UCH-1 (cell line): ENCODE measurements around a stretch of chr13.

- RRBS: no CpG with 5 or more reads among the region's 6 CpGs
Observed at GRCh38 chr13:110024377-110024779, 238.0 kb upstream of the IRS2 start.

DNA sequence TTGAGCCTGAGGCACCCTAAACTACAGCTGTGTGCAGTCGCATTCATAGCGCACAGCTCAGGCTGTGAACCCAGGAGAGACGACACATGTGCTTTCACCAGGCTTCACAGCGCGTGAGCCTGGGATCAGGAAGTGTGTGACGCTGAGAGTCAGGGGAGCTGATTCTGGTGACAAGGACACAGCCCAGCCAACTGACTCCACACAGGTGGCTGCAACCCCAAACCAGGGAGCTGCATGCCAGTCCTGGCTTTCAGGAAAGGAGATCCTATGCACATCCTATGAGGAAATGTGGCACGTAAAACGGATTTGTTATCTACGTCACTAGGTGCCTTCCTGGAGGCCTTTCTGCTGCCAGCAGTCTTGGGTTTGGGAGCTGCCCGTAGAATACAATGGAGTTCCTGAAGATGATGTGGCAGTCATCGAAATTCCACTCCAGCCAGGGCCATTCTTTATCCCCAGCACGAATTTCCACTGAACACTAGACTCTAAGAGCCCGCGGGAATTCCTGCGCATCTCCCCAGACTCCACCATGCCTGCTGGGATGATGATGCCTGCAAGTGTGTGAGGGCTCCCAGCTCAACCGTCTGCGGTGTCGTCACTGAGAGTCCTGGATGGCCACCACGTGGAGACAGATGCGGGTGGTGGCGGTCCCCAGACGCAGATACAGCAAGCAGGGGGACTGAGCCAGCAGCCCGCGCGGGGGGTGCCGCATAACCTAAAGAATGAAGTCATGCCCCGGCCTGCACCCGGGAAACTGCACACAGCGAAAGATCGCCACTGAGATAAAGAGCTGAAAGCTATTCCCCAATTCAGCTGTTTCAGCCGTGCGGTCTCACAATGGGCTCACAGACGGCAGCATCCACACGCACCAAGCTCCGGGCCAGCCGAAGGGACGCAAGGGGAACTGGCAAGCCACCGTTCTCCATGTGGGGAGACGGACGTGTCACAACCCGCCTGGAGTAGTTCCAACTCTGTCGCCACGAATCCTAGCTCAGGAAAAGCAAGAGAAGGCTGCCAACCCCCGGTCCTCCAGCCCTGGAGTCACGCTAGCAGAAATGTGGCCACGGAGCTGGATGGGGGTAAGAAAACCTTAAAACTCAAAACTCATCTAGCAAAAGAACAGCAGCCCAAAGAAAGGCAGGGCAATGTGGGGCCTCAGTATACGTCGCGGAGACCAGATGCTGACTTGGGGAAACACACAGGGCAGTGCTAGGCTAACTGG is 41.1 kb downstream of the COL4A1 start:
- RRBS: no CpG with 5 or more reads among the region's 49 CpGs

DNA sequence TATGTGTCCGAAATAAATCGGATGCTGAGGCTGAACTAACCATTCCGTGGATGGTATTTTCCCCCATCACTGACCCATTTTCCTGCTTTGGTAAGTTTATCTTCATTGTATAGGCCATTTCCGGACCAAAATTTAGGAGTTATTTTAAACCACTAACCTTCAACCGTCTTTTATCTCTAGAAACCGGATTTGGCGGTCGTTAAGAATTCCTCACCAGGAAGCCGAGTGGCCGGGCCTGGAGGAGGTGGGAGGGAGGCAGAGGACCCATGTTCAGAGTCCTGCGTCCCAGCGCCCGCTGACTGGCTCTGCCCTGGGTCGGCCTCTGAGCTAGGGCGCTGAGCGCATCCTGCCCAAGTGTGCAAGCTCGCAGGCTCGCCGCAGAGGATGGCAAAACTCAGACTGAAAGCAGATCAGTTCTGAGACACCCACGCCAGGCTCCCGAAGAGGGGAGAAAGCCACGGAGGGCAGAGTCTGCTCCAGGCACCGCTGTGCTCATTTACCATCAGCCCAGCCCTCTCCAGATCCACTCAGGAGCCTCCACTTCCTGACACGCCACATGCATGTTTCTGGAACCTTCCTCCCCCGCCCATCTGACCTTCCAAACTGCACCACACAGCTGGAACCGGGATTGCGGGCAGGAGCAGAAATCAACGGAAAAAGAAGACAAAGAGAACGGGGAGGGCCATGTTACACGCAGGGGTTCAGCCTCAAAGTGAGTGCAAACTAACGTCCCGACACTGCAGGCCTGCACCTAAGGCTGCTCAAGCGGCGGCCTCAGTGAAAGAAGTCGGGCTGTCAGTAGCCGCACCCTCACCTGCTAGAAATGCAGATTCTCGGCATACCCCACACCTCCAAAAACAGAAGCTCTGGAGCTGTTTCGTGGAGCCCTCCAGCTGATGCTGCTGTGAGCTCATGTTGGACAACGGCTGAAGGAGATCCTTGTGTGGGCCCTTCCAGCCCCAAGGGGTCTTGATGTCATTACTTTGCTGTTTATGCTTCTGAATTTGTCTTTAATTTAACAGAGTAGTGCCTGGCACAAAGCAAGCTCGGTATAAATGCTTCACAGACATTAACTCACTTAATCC is 8.2 kb downstream of the COL4A1 start:
- RRBS: no CpG with 5 or more reads among the region's 40 CpGs

GRCh38 chr13:110309811-110310492 is 2.9 kb downstream of the COL4A2 start:
- RRBS: no CpG with 5 or more reads among the region's 10 CpGs

DNA sequence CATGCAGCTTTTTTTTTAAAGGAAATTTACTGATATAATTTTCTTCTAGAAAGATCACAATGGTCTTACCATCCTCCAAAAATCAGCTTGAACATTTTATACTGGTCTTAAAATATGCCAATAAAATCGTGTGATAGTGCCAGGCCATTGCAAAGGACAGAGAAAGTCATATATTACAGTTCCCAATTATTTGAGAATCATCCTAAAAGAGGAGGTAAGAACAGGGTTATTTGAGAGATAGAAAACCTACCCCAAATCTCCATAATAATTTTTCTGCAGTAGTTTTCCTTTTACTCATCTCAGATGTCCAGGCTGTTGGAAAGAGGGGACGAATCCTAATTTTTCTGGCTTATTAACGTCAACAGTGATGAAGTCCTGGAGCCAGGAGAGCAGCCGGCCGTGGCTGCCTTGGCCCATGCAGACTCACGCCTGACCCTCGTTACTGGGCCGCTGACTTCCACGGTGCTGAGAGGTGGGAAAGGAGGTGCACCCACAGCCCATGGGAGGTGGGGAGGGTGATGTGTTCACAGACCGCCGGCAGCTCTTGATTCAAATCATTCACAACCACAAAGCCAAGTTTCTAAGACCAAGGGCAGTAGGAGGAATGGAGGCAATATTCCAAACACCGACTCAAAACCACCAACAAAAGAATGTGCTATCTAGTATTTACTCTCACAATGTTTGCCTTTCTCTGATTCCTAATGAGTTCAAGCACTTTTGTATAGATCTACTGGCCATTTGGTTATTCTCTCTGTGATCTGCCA is 24.2 kb downstream of the COL4A2 start:
- RRBS: no CpG with 5 or more reads among the region's 12 CpGs

GRCh38 chr13:110337083-110337897 is 30.2 kb downstream of the COL4A2 start:
- RRBS: no CpG with 5 or more reads among the region's 17 CpGs

DNA sequence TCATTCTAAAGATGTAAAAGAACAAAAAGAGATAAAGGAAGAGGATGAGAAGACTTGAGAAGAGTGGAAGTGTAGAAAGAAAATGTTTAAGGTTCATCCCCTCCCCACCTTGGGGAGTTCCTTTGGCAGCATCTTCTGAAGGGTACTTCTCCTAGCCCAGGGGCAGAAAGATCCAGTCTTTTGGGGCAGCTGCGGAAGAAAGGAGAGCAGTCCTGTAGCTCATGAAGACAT is 33.3 kb downstream of the COL4A2 start:
- RRBS: no CpG with 5 or more reads among the region's 1 CpG

DNA sequence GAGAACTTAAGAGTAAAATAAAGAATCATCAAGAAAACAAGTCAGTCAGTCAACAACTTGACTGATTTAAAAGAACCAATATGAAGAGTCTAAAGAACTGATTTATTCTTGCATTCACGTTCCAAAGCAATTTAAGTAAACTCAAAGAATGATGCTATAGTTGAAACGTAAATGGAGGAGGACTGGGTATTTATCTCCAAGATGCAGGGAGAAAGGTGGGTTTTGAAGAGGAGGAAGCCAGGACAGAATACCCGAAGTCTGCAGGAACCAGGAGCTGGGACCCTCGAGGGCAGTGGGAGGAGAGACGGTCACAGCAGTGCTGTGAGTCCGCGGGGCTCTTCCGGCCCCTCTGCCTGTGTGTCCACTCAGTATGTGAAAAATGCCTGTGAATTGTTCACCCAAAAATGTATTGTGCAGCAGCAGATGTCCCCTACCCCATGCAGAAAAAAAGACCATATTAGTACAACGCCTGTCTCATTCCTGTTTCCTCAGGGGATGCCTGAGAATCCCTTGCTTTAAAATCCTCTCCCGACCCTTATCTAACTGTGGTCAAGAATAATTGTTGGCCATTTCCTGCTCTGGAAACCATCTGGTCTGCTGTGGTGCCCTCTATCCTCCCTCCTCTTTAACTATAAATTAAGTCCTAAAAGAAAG is 85.2 kb downstream of the COL4A2 start:
- RRBS: no CpG with 5 or more reads among the region's 10 CpGs

DNA sequence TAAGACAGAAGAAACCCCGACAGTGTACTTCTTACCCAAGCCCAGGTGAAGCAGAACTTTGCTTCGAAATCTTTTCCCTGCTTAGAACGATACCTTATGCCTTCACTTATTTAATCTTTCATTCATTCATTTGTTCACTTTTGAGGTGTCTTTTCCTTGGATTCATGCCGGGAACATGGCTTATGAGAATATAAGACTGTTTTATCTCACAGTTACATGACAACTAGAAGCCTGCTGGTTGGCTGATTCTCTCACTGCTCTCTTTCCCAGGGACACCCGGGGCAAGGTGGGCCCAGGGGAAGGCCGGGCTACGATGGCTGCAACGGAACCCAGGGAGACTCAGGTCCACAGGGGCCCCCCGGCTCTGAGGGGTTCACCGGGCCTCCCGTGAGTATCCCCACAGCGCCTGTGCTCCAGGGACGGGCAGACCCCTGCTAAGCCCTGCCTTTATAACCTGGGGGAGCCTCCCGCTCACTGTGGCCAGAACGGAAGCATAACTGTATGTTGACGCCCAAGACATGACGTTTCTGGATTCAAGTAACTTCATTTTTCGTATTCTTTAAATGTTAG is 121.2 kb downstream of the COL4A2 start:
- RRBS: 67% methylated on average over 6 of the region's 18 CpGs

DNA sequence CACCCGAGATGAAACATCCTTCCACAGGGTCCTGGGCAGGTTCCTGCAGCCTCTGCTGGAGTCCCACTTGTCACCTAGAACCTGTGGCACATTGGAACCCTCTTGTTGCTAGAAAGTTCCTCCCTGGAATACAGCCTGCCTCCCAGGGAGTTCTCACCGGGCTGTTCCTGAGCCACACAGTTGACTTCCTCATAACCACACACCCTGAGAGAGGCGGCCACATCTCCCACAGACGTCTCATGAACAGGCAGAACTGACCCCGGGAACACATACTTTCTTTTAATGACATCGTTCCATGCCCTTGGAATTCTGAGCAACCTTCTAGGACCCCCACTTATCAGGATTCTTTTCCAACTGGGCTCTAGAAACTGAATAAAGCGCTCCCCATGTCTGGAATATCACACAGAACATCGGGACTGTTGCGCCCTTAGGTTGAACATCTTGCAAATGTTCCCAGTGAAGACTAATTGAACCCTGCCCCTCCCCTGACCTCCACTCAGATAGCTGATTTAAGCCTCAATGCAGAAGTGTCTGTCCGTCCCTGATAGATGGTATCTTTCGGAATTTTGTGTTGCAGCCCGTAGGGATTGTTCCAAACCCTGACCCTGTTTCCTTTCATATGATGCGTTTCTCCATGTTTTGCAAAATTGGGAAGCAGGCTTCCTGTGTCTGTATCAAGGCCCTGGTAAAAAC is 91.1 kb downstream of the RAB20 start:
- RRBS: 76% methylated on average over 3 of the region's 13 CpGs

- RRBS: no CpG with 5 or more reads among the region's 13 CpGs
Observed at GRCh38 chr13:110483455-110483953, 78.0 kb downstream of the RAB20 start.

DNA sequence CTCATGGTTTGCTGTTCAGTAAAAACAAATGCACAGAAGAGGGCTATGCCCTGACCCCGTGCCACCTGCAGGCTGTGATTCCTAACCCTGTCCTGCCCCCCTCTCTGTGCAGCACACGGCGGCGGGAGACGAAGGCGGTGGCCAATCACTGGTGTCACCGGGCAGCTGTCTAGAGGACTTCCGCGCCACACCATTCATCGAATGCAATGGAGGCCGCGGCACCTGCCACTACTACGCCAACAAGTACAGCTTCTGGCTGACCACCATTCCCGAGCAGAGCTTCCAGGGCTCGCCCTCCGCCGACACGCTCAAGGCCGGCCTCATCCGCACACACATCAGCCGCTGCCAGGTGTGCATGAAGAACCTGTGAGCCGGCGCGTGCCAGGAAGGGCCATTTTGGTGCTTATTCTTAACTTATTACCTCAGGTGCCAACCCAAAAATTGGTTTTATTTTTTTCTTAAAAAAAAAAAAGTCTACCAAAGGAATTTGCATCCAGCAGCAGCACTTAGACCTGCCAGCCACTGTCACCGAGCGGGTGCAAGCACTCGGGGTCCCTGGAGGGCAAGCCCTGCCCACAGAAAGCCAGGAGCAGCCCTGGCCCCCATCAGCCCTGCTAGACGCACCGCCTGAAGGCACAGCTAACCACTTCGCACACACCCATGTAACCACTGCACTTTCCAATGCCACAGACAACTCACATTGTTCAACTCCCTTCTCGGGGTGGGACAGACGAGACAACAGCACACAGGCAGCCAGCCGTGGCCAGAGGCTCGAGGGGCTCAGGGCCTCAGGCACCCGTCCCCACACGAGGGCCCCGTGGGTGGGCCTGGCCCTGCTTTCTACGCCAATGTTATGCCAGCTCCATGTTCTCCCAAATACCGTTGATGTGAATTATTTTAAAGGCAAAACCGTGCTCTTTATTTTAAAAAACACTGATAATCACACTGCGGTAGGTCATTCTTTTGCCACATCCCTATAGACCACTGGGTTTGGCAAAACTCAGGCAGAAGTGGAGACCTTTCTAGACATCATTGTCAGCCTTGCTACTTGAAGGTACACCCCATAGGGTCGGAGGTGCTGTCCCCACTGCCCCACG is 49.4 kb downstream of the RAB20 start:
- RRBS: no CpG with 5 or more reads among the region's 43 CpGs

DNA sequence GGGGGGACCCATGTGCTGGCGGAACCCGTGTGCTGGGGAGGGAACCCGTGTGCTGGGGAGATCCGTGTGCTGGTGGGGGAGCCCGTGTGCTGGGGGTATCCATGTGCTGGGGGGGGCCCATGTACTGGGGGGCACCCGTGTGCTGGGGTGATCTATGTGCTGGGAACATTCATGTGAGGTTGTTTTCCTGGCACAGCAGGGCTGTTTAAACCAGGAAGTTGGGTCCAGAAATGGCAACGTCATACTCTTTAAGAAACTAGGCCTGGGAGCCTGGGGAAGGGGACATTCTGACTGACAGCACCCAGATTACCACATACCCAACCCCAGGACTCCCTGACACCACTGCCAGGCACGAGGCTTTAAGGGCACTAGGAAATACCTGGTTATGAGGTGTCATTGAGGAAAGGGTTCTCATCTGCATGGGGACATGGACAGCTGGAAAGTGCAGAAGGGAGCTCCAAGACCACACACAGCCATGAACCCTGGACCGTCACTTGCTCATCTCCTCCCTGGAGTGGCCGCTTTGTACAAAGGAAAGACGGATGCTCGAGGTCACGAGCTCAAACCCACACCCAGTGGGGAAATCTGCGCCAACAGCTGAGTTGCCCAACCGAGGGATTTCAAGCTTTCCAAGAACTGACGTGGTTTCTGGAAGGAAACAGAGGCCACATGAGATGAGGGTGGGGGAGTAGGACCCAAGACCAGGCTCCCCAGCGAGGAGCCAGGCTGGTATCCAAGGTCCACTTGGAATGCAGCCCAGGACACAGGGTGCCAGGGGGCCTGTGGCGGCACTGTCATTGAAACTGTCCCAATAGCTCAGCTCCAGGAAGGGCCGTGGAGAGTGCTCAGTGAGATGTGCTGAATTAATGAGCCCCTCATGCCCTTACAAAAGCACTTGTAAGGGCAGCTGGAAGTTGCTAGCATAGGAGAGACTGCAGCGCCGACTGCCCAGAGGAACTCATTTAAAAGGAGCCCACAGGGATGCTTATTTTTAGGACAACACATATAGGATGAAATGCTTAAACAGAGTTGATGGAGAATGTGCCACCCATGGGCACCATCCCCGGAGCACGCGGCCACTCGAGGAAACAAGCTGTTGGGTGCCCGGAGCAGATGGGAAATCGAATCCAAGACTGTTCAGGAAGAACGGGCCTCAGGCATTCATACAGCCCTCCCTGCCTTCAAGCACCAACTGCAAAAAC is 40.8 kb downstream of the RAB20 start:
- RRBS: 72% methylated on average over 5 of the region's 28 CpGs

- RRBS: no CpG with 5 or more reads among the region's 16 CpGs
Observed at GRCh38 chr13:110531386-110532179, 29.9 kb downstream of the RAB20 start.

DNA sequence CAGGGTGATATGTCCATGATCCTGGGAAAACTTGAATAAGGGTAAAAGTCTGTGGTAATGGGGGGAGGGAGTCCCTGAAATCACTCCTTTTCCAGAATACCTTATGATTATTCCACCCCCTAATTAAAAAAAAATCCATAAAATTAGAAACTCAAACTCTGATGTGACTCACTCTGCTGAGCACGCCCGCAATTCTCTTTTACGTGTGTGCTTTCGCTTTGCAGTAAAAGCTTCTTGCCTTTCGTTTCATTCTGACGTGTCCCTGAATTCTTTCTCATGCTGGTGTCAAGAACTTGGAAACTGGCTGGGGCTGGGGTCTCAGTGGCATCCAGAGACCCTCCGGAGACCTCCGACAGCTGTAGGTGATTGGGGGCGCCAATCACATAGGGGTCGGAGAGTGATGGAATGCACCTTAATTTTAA is 4.2 kb upstream of the NAXD start:
- RRBS: no CpG with 5 or more reads among the region's 10 CpGs

DNA sequence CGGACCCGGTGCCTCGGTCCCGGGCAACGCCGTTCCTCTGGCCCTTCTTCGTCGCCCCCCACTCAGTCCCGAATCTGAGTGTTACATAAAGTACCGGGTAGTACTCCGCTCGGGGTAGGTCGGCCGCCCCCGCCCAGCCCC is 1.1 kb downstream of the ING1 start:
- RRBS: 3% methylated on average over 12 of the region's 15 CpGs

- RRBS: no CpG with 5 or more reads among the region's 11 CpGs
Observed at GRCh38 chr13:110887267-110888366, 27.3 kb downstream of the ANKRD10 start.

DNA sequence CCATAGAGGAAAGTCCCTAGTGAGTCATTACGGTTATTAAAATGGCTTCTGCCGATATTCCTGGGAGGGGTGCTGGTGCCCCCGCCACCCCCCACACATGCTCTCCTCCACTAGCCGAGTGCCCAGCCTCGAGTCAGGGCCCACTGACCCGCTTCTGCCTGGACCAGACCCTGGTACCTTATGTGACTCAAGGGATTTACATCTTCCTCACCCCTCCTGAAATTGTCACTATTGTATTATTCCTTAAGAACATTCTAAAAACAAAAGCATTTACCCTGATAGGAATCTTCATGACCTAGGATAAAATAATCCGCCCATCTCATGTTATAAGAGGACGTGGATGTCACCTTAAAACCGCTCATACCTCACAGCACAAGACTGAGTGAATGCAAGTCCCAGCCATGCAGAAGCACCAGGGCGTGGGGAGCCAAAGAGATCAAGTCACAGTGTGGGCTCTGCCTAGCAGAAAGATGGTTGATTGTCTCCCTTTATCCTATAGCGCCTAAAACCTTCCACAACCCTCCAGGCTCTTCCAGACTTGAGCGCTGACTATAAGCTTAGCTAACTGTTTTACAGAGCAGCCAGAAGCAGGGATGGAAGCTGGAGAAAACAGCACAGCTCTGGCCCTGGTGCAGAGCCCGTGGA is 6.7 kb upstream of the ANKRD10 start:
- RRBS: no CpG with 5 or more reads among the region's 13 CpGs

GRCh38 chr13:111166906-111167704 is 52.0 kb downstream of the ARHGEF7 start:
- RRBS: no CpG with 5 or more reads among the region's 12 CpGs

GRCh38 chr13:111177767-111178373 is 62.8 kb downstream of the ARHGEF7 start:
- RRBS: no CpG with 5 or more reads among the region's 7 CpGs